ENCODE measurements around a stretch of chr9.

DNA sequence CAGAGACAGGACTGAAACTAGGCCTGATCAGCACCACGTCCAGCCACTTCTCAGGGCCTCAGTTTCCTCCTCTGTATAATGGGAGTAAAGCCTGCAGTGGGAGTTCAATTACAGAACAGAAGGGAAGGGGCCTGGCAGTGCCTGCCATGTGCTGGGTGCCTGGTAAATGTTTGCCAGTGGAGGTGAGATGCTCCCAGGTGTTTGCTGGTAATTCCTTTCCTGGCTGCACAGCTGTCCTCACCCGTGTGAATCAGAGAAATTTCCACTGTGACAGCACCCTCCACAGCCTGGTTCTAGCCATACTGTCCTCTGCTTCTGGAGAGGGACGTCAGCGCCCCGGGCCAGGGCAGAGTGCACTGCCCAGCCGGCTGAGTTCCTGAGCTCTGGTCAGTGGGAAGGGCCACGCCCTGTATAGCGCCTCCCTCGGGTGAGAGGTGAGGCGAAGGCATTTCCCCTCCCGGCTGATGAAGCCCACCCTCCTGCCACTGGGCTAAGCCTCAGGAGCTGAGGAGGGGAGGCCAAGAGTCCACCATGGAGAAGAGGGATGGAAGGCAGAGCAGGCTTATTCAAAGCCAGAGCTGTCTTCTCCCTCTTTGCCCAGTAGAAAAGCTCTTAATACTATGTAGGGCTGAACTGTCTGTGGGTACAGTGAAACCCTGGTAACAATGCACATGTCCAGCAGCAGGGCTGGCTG, 14.4 kb upstream of the DPM2 start:
- RRBS, 2 experiments = 2 to 8% methylated on average over 4 of the region's 11 CpGs

GRCh38 chr9:127955842-127956295, 18.2 kb upstream of the DPM2 start:
- RRBS, 2 experiments = no CpG with 5 or more reads among the region's 5 CpGs

DNA sequence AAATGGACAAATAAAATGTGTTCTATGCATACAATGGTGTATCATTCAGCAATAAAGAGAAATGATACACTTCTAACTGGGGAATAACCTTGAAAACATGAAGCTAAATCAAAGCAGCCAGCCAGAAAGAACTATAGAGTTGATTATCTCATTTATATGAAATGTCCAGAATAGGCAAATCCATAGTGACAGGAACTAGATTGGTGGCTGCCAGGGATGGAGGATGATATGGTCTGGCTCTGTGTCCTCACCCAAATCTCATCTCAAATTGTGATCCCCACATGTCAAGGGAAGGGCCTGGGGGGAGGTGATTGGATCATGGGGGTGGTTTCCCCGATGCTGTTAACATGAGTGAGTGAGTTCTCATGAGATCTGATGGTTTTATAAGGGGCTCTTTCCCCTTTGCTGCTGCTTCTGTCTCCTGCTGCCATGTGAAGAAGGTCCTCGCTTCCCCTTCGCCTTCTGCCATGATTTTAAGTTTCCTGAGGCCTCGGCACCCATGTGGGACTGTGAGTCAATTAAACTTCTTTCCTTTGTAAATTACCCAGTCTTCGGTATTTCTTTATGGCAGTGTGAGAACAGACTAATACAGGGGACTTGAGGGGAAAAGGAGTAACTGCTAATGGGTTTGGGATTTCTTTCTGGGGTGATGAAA, 21.4 kb downstream of the EEIG1 start:
- RRBS, 2 experiments = no CpG with 5 or more reads among the region's 5 CpGs

GRCh38 chr9:127973195-127974029, 7.4 kb downstream of the EEIG1 start:
- RRBS, 2 experiments = no CpG with 5 or more reads among the region's 17 CpGs

DNA sequence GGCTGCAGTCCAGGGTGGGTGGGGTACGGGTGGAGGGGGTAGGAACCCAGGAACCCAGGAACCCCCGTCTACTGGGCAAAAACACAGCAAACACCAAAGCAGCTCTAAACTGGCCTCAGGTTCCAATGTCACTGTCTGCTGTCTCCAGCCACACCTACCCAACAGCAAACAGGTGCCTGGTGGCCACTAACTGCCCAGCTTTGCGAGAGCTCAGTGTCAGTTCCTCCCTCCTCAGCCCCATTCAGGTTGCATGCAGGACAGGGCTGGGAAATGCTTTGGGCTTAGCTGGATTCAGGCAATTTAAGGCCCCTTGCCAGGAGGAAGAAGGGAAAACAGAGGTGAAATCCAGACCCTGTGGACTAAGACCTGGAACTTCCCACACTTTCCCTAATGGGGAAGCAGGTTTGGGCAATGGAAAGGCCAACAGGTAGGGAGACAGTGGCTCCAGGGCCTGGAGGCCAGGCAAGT, 3.8 kb downstream of the EEIG1 start:
- RRBS, 2 experiments = no CpG with 5 or more reads among the region's 3 CpGs

DNA sequence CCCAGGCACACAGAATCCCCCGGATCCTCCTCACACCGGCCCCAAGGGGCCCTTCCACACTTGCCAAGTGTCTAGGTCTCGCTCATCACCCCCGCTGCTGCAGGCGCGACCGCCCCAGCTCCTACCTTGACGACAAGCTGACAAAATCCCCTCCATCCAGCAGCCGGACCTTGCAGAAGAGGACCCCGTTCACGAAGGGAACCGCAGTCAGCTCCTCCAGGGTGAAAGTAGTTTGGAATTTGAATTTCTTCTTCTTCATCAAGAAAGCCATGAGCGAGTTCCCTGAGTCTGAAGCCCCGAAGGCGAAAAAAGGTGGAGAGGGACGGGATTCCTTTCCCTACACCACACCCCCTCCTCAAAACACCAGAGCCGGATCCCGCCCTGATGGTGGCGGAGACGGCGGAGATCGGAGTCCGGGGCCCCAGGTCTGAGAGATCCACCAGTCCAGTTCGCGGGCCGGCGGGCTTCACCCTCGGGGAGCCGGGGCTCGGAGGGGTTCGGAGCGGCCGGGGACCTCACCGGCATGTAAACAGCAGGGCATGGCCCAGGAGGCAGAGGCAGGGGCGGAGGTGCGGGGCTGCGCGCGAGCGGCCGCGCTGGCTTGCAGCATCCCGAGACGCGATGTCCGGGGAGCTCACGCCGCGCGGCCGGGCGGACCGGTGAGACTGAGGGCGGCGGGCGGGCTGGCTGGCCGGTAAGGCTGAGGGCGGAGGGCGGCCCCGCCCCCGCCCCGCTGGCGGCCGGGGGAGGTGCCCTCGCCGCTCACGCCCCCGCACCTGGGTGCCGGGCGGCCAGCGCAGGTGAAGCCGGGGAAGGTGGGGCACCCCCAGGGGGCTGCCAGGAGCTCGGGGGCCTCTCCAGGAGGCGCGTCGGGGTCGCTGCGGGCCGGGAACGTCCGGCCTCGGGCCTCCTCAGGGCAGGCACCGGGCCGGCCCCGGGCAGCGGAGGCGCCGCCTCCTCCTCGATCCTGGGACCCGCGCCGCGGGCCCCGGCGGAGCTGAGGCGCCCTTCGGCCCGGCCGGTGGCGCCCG, 607 bp downstream of the EEIG1 start:
- RRBS, 2 experiments = 1 to 6% methylated on average over 45 to 50 of the region's 101 CpGs

DNA sequence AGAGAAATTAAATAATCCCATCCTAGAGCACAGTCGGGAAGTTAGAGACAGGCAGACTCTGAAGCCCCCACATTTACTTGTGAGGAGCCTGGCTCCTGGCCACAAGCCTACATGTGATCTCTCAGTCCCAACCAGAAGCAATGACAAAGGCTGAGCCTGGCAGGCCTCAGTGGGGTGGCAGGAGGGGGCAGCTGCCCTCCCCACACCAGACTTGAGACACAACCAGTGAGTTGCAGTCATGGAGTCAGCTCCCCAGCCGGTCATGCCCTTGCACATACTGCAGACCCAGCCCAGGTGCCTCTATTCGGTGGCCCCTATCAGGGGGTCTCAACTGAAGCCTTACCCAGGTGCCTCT, 11.0 kb downstream of the NAIF1 start:
- RRBS, 2 experiments = no CpG with 5 or more reads among the region's 3 CpGs

DNA sequence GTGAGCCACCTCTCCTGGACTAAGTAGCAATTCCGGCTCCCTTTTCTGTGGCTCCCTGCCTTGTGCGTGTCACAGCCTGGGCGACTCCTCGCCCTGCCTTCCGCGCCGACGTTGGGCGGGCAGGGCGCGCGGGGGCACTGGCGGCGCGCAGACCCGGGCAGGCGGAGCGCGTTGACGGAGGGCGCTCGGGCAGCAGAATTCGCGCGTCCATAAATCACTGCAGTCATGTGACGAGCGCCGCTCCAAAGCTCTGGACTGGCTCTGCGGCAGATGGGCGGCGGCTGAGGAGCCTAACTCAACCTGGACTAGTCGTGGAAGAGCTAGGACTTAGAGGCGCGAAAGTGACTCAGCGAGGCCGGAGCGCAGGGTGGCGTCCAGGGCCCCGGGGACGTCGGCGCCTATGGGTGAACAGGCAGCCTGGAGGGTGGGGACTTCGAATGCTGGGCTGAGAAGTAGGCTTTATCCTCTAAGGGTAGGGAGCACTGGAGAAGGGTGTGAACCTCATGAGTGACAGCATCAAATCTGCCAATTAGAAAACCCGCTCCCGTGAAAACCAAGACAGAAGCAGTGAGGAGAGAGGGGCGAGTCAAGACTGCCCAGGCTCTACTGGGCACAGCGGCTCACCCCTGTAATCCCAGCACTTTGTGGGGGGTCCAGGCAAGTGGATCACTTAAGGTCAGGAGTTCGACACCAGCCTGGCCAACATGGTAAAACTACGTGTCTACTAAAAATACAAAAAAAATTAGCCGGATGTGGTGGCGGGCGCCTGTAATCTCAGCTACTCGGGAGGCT, 1.6 kb upstream of the CIZ1 start:
- RRBS, 2 experiments = 7% methylated on average over 9 of the region's 53 CpGs; no CpG with 5 or more reads in 1 of the 2 experiments

DNA sequence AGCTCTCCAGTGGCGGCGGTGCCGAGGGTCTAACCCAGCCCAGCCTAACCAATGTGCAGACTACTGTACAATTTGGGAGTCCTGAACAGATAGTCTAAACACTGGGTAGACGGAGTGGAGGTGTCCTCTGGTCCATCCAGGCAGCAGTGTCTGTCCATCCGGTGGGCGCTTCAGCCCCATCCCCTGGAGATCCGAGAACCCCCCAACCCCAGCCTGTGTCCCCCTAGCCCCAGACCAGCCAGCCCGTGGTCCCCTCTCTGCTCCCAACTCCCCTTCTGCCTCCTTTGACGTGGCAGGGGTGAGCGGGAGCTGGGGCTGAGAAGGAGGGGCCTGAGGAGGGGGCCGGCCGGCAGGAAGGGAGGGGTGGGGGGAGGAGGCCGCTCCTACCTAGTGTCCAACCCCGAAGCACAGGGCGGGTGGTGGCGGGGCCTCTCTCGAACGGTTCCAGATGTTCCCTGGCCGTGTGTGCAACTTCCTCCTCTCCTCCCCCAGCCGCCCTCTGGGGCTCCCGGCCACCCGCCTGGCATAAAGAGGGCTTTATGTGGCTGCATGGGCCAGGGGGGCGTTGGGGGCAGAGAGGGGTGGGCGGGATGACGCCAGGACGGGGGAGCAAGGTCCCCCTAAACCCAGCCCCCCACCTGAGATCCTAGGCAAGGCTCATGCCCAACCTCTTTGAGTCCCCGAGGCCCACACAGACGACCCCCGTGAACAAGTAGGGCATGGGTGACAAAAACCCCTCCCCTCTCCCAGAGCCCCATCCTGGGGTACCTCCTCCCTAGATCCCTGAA, 30.9 kb downstream of the GOLGA2 start:
- RRBS, 2 experiments = no CpG with 5 or more reads among the region's 29 CpGs

DNA sequence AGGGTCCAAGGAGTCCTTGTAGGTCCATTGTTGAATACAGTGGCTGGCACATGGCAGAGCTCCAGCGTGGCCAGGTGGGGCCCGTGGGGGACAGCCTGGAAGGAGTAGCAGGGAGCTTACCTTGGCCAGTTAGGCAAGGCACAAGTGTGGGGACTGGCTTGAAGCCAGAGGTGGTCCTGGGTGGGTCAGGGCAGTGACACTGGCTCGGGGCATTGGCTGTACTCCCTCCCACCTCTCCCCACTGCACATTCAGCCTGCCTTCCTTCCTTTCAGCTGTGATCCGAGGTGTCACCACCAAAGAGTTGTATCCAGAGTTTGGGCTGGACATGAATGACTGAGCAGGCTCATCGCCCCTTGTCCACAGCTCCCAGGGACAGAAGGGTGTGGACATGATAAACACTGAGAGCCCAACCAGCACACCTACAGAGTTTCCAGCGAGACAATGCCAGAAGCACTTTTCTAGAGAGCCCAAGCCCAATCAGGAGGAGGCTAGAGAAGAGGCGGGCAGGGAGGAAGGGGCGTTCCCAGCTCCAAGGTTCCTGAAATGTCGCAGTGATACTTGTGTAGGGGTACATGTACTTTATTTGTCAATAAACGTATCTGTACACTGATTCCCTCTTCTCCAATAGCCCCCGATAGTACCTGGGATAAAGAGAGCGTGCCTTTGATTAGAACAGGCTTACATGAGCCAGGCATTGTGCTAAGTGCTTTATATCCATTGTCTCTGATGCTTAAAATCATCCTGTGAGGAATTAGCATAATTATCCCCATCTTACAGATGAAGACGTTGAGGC, 12.5 kb downstream of the SWI5 start:
- RRBS, 2 experiments = no CpG with 5 or more reads among the region's 13 CpGs

GRCh38 chr9:128310083-128311341, 11.7 kb downstream of the TRUB2 start:
- RRBS, 2 experiments = 96 to 98% methylated on average over 4 of the region's 21 CpGs

GRCh38 chr9:128321708-128322303, 441 bp downstream of the TRUB2 start:
- RRBS, 2 experiments = no CpG with 5 or more reads among the region's 18 CpGs

- RRBS, 2 experiments = under 1 to 4% methylated on average over 5 of the region's 13 CpGs
Observed at GRCh38 chr9:128371557-128372102, 456 bp downstream of the URM1 start.

DNA sequence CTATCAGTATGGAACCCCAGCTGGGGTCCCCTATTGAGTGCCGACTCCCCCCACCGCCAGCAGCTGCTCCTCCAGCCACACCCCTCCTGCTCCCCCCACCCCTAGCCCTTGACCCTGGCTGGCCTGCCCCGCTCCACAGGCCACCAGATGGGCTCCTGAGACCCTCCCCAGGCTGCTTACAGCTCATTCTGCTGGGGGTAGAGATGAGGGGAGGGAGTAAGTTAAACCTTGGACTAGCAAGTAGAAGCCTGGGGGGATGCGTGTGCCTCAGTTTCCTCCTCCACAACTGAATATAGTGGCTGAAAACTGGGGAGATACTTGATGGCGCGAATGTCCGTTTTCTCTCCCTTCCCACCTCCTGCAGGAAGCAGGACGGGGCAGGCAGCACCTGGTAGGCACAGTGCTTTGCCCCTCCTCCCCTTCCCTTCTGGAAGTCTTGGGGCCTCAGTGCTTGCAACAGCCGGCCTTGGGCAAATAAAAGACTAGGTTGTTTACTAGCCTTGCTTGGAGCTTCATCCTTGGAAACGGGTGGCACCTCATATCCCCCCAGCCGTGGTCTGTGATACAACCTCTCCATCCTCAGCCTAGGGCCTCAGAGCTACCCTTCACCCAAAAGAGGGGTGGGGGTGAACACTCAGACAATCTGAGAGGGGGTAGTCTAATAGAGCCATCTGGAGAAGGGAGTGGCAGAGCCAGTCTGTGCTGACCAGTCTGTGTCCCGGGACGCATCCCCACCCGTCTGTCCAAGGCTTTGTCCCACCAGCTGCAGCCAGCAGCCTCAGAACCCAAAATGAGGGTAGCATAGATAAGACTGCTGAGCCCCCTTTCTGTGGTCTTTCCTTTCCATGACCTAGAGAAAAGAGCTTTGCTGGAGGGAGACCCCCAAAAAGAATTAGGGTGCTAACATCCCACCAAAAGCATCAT, 19.3 kb downstream of the URM1 start:
- RRBS, 2 experiments = no CpG with 5 or more reads among the region's 14 CpGs

GRCh38 chr9:128396956-128397568, 23.6 kb upstream of the CERCAM start:
- RRBS, 2 experiments = no CpG with 5 or more reads among the region's 16 CpGs

- RRBS, 2 experiments = no CpG with 5 or more reads among the region's 12 CpGs
Observed at GRCh38 chr9:128405654-128406290, 14.9 kb upstream of the CERCAM start.

DNA sequence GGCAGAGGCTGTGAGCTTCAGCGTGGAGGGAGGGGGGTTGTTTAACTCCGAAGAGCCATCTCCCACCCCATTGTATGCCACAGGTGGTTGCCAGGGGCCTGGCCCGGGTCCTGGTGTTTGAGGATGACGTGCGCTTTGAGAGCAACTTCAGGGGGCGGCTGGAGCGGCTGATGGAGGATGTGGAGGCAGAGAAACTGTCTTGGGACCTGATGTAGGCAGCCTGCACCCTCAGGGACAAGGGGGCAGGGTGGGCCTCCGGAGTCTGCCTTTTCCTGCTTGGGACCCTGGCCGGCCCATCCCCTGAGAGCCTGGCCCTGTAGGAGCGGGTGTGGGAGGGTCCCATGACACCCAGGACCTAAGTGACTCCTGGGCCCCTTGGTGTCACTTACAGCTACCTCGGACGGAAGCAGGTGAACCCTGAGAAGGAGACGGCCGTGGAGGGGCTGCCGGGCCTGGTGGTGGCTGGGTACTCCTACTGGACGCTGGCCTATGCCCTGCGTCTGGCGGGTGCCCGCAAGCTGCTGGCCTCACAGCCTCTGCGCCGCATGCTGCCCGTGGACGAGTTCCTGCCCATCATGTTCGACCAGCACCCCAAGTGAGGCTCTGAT, 13.5 kb downstream of the CERCAM start:
- RRBS, 2 experiments = no CpG with 5 or more reads among the region's 24 CpGs

- RRBS, 2 experiments = no CpG with 5 or more reads among the region's 9 CpGs
Observed at GRCh38 chr9:128574344-128575018, 22.1 kb downstream of the SPTAN1 start.

- RRBS, 2 experiments = no CpG with 5 or more reads among the region's 5 CpGs
Observed at GRCh38 chr9:128582799-128583240, 30.4 kb downstream of the SPTAN1 start.

GRCh38 chr9:128629199-128629864, 27.3 kb downstream of the DYNC2I2 start:
- RRBS, 2 experiments = 58 to 86% methylated on average over 2 to 5 of the region's 16 CpGs

Measured in Panc1 (cell line).